ENCODE data around the gene MGAT3.

GRCh38 chr22:38741287-38741885 lies 14.4 kb downstream of the SUN2 start:
- RRBS = no CpG with 5 or more reads among the region's 17 CpGs

DNA sequence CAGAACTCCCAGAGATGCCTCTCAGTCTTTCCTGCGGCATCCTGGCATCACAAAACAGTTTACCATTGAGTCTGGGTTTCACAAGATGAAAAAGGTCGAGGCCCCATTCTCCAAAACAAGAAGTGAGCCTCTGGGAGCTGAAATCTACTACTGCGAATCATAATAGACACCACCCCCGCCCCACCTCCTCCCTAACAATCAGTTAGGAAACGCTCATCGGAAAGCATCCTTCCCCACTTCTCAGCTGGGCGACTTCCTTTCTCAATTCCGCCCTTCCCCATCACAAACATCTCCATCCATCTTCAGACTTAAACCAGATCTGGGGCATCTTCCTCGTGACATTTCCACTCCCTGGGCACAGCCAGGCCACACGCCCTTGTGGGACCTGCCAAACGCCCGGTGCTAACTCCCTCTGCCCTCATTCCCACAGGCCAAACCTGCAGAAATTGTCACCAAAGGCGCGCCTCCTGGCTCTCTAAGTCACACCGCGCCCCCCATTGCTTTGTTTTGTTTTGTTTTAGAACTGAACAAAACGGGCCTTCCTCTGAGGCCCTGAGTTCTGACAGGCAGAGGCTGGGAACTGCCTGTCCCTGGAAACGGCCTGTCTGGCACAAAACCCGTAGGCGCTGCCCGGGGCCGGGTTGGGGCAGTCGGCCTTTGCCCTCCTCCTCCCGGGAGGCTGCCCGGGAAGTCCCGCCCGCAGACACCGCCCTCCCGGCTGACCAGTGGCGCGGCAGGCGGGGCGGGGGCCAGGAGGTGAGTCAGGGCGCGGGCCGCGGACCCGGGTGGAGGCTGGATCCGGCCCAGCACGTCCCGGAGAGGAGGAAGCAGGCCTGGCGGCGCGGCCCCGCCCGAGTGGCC lies 733 bp downstream of the SUN2 start:
- RRBS = 1% methylated on average over 18 of the region's 46 CpGs

DNA sequence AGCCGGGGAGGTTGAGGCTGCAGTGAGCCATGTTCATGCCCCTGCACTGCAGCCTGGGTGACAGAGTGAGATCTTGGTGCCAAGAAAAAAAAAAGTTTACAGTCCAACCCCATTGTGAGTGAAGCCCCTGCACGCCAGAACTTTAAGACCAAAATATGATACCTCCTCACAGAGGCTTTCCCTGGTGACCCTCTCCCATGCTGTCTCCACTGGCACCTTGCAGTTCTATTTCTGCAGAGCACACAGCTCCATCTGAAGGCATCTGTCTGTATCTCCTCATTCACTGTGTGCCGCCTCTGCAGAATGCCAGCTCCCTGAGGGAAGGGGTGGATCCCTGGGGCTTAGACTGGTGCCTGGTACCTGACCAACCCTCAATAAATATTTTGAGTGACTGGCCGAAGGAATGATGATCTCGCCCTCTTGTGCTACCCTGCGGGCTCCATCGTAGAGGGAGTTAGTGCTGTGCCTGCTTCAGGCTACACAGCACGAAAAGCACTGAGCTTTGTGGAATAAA lies 1.7 kb downstream of the CBX7 start:
- RRBS = no CpG with 5 or more reads among the region's 8 CpGs

- RRBS = no CpG with 5 or more reads among the region's 8 CpGs
These were observed 7.0 kb downstream of the PDGFB start for GRCh38 chr22:39237847-39238204.

DNA sequence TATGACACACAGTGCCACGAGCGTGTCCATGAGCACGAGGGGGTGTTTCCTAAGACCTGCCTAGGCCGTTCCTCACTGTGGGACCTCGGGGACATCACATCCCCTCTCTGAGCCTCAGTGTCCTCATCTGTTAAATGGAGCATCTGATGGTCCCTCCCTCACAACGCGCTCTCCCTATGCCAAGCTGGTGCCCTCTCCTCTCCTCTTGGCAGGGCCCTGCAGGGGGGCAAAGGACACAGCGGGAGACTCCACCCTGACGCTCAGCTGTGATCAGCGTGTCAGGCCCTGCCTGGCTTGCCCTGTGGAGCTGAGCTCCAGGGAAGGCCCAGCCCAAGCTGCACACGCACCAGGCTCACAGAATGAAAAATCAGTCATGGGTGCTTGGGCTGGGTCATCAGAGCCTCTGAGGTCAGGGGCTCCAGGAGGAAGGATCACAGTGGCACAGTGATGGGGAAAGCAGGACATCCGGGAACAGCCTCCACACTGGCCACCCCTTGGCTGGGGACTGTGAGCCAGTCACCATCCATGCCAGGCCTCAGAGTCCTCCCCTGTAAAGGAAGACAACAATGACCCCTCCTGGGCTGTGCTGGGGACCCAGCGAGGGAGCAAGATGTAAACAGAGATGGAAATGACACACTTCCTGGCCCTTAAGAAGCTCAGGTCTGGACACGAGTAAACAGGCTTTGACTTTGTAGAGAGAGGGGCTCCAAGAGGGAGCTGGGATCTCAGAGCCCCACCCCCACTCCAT lies 36.7 kb downstream of the RPL3 start:
- RRBS = no CpG with 5 or more reads among the region's 14 CpGs

GRCh38 chr22:39430713-39431253 lies 26.0 kb upstream of the MGAT3 start:
- RRBS = no CpG with 5 or more reads among the region's 10 CpGs

GRCh38 chr22:39431686-39432181 lies 25.1 kb upstream of the MGAT3 start:
- RRBS = no CpG with 5 or more reads among the region's 8 CpGs

GRCh38 chr22:39446227-39446677 lies 10.6 kb upstream of the MGAT3 start:
- RRBS = no CpG with 5 or more reads among the region's 13 CpGs

DNA sequence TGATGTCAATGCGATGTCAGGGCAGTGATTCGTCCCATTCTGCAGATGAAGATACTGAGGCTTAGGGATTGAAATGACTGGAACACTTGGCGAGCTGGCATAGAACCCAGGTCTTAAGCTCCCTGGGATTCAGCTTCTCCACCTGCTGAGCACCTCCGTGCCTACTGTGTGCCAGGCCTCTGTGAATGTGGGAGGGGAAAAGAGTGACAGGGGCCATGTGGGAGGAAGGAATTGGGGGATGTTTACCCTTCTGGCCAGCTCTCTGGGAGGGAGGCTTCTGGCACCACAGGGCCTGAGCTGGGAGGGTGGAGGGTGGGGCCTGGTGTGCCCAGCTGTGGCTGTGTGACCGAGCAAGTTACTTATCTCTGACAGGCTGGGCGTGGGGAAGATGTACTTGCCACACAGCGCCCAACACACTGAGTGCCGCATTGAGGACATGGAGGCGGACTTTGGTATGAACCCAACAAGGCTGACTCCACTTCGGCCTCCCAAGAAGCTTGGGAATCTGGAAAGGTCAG lies 2.6 kb upstream of the MGAT3 start:
- RRBS = no CpG with 5 or more reads among the region's 10 CpGs

DNA sequence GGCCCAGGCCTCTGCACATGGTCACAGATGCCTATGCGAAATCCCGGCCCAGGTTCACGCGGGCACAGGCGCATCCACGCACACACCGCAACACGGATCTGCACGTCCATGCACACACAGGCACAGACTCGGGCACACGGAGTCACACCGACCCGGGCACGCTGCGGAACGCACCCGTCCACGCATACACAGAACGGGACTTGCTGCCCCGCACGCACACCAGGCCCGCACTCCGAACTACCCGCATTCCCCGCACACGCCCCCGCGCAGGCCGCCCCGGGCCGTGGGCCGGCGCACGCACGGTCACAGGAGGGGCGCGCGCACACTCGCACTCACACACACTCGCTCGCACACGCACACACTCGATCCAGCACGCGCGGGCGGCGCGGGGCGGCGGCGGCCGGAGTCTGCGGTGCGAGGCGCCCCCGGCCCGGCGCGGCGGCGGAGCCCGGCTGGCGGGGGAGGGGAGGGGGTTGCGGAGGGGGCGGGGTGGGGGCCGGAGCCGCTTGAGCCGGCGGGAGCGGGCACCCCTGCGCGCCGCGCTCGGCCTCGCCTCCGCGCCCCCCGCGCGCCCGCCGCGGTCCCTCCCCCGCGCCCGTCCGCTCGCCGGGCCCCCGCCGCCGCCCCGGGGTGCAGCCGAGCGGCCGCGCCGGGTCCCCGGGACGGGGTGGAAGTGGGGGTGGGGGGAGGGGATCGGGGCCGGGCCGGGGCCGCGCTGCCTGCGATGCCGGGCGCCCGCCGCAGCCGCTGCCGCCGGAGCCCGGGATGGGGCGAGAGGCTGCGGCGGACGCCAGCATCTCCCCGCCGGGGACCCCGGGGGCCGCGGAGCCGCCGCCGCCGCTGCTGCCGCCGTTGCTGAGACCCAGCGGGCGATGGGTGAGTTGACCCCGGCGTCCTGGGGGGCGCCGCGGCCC lies at the start of gene MGAT3:
Gene MGAT3, plus strand, starts transcription at position 331 of the 914 bp plus-strand sequence.
- RRBS = 7% methylated on average over 48 of the region's 138 CpGs

DNA sequence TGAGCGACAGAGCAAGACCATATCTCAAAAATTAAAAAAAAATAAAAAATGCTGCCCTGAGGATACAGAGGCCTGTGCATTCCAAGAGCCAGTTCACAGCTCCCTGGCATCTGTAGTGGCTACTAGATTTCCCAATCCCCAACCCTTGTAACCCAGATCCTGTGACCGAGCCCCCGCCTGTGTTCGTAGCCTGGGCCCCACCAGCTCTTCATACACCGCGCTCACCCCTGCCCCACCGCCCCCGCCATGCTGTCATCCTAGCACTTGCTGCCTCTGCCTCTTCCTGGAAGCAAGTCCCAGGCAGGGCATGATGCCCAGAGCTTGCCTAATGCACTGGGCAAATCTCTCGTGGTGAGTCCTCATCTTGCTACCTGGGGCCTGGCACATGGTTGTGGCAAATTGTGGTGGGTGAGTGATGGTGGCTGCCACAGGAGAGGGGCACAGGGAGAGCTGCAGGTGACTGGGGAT lies 7.1 kb downstream of the MGAT3 start:
- RRBS = no CpG with 5 or more reads among the region's 9 CpGs

- RRBS = no CpG with 5 or more reads among the region's 10 CpGs
These were observed 7.3 kb upstream of the MIEF1 start for GRCh38 chr22:39494711-39495232.

- RRBS = no CpG with 5 or more reads among the region's 8 CpGs
These were observed 60.9 kb downstream of the ENTHD1 start for GRCh38 chr22:39832457-39833224.

DNA sequence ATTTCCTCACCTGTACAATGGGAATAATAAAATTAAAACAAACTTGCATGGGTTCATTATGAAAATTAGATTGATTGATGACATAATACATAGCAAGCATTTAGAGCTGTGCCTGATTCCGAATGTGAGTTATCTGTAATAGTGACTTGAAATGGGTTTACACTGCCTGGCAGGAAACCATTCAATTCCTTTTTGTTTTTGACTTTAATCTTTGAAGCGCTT lies 20.3 kb downstream of the GRAP2 start:
- RRBS = no CpG with 5 or more reads among the region's 2 CpGs

- RRBS = no CpG with 5 or more reads among the region's 13 CpGs
These were observed 26.5 kb upstream of the TMA7B start for GRCh38 chr22:39933567-39934303.

DNA sequence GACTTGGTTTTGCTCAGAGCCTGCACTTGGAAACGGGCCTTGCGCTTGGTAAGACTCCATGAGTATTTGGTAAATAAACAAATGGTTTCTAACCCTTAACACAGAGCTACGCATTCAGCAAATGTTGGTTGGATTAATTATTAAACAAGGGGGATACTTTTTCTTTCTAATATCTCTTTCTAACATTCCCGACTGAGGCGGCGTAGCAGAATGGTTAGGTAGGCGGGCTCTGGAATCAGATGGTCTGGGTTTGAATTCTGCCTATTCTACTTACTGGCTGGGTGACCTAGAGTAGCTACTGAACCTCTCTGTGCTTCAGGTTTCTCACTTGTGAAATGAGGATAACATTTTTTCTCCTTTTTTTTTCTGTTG lies 3.5 kb upstream of the FAM83F start:
- RRBS = no CpG with 5 or more reads among the region's 7 CpGs

- RRBS = no CpG with 5 or more reads among the region's 1 CpG
These were observed 81.9 kb downstream of the FAM83F start for GRCh38 chr22:40076640-40077025.

DNA sequence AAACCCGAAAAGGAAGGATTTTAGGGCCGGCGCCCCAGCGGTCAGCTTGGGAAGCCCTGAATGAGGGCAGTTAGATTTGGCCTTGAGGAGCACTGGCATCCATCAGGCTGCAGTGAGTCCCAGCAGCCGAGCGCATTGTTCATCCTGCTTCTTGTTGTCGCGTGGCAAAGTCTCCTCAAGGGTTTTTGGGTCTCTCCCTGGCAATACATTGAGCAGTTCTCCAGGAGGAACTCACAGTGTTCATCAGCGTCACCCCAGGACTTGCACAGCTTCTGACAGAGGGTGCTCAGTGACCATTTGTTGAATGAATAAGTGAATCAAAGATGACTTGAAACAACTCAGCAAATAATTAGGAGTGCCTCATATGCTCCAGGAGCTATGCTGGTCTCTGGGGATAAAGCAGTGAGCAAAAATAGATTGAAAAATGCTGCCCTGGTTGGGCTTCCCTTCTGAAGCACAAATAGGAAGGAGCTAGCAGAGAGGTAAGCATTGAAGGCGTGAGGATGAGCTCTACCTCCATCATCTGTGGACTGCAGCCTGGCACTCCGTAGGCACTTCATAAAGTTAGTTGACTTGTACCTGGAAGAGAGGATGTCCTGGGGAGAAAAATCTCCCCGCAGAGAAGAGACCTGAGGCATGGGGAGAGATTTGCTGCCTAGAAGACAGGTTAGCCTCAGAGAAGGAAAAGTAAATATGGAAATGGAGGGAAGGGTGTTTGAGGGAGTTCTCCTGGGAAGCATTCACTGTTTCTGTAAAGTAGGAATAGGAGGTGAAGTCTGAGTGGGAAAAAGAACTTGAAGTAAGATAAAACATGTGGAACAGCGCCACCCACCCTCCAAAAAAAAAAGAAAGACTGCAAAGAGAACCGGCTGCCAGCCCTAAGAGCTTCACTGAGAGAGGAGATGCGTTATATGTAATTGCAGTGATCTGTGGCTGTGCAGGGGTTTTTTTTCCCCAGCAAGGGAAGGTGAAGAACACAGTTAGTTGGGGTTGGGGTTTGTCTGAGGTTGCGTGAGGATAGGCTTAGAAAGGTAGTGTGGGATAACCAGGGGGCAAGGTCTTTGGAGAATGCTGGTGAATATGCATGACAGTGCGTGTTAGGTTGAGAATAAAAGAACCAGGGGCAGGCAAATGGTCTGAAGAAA lies 15.7 kb downstream of the TNRC6B start:
- RRBS = no CpG with 5 or more reads among the region's 17 CpGs

DNA sequence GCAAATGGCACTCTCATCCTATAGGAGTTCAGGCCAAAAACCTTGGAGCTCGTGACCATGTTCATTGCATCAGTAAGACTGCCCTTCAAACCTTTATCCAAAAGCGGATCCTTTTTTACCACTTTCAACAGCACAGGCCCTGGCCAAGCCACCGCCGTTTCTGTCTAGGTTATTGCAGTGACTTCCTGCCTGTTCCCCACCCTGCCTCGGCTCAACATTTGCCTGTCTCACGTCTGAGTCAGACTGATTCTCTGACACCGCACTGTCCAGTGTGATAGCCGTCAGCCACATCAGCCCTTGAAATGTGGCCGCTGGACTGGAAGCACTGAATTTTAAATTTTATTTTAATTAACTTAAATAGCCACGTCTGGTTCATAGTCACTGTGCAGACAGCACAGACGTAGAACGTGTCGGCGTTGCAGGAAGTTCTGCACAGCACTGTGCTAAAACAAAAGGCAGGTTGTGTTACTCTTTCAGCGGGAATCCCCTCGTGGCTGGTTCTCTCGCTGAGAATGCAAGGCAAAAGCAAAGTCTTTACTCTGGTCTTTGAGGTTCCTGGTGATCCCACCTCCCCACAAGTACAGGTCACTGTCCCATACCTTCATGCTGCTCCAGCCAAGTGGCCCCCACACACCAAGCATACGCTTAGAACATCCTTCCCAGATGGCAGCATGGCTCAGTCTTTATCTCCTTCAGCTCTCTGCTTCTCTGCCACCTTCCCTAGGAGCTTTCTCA lies 56.2 kb upstream of the ADSL start:
- RRBS = no CpG with 5 or more reads among the region's 18 CpGs

DNA sequence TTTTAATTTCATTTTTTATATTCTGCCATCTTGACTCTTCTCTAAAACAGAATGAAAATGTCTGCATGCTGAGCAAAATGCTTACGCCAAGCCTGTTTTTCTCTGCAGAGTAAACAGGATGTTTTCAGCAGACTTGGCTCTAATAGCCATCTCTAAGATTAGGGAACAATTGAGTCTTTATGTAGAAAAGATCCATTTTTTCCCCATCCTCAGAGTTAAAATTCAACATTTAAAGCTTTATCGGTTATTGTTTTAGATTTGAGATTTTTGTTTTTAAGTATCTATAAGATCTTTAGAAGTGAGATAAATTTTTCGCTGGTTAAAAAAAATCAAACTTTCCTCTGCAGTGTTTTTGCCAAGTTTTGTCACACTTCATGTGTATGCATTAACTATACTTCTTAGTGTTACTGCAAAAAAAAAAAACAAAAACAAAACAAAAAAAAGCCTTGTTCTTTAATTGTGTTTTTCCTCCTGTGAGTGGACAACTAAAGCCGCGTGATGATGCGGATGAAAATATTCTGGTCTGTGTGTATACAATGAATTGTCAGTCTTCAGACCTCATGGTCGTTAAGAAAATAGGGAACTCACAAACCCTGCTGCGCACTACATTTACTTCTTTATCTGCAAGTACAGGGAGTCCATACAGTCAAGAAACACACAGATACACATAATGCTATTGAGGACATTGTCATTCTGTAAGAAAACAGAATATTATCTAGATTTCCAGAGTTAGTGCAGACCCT lies 17.5 kb upstream of the ADSL start:
- RRBS = no CpG with 5 or more reads among the region's 8 CpGs

Measured in pericardium (tissue), 1 donor.